Subcutaneous preadipocyte (primary cell): ENCODE data around the gene JAKMIP3.

GRCh38 chr10:131477317-131478375, 166.1 kb upstream of the TCERG1L start:
- CAGE, long polyA plus RNA, result no peak

GRCh38 chr10:132001596-132002532, 20.1 kb upstream of the BNIP3 start:
- CAGE, long polyA plus RNA, result no peak

DNA sequence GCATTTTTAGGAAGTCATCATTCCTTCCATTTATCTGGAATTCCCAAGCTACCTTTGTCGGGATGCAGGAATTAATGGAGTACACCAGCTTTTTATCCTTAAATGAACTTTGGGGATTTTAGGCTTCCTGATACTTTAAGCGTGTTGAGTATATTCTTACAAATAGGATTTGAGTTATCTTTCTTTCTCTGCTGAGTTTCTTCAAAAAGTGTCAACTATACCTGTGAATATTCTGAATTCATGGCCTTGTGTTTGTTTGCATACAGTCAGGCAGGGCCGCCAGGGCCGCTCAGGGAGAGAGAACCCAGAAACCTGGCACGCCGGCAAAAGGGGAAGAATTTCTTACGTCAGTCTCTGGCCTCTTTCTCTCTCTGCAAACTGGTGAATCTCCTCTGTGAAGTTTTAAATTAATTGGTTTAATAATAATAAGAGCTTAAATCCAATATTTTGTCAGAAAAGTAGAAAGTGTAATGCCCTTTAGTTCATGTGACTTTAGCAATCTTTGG, 29.3 kb upstream of the BNIP3 start:
- CAGE, long polyA plus RNA, result no peak

GRCh38 chr10:132065010-132066241, at the start of gene JAKMIP3:
Gene JAKMIP3, plus strand, starts transcription at chr10:132065946.
- CAGE, long polyA plus RNA, result no peak

DNA sequence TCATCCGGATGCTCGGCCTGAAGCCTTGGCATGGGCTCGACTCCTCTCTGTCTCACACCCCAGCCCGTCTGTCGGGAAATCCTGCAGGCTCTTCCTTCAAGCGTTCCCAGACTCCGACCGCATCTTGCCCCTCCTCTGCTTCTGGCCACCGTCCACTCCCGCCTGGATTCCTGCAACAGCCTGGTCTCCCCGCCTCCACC, 35.3 kb downstream of the STK32C start:
- CAGE, long polyA plus RNA, result no peak

GRCh38 chr10:132320028-132320449, 12.0 kb upstream of the LRRC27 start:
- CAGE, long polyA plus RNA, result no peak

- CAGE, long polyA plus RNA, result no peak
These were observed 15.9 kb downstream of the LRRC27 start for GRCh38 chr10:132347752-132348486.

DNA sequence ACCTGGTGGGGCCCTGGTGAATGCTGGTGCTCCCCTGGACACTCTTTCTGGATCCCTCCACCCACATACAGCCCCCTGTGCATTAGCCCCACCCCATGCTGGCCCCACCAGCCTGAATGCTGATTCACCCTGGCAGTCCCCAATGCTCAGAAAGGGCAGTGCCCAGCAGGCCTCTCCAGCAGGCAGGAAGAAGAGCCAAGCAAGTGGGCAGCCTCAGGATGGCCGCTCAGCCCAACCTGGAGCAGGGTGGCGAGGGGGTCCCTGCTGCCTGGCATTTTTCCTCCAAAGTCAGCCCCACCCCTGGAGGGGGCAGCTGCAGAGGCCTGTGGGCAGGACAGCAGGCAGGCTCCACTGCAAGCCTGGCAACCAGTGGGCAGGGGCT, 1.7 kb upstream of the PWWP2B start:
- CAGE, long polyA plus RNA, result no peak

GRCh38 chr10:132410322-132410685, 13.3 kb downstream of the PWWP2B start:
- CAGE, long polyA plus RNA, result no peak

- CAGE, long polyA plus RNA, result no peak
These were observed 18.2 kb downstream of the PWWP2B start for GRCh38 chr10:132415140-132415752.

DNA sequence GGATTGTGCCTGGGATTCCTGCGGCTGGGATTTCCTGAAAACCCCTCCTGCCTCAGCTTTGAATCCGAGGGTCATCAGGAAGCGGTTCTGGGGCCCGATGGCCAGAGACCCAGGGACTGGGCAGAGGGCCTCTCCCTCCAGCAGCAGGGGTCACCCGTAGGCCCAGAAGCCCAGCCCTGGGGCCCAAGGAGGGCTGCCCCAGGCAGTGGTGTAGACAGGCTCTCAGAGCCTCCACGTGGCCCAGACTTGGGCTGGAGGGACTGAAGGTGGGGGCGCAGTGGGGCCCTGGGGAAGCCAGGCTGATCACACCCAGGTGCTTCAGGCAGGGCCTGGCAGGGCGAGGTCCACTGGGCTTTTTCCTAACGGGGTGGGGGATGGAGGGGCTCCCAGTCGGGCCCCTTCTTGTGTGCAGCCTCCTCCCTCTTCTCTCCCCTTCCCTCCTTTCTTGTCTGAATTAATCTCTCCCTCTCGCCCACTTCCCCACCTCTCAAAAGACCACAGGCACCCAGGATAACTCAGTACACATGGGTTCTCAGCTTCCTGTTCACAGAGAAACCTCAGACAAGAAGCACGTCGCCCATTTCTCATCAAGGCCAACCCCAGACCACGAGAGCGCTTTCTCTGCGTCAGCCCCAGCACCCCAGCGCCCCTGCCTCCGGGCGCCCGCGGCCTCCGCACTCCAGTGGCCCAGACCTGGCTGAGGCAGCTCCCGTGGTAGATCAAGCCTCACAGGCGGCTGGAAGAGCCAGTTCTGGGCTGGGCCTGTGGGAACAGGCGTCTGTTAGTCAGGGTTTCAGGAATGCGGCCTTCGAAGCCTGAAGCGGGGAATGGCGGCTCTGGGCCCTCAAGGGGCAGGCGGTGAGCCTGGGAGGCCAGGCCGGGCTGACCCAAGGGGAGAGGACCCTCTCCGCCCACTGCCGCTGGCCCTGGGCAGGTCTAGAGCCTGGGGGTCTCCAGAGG, 50.5 kb downstream of the PWWP2B start:
- CAGE, long polyA plus RNA, result no peak

- CAGE, long polyA plus RNA, result no peak
These were observed 67.2 kb upstream of the INPP5A start for GRCh38 chr10:132470333-132470933.

DNA sequence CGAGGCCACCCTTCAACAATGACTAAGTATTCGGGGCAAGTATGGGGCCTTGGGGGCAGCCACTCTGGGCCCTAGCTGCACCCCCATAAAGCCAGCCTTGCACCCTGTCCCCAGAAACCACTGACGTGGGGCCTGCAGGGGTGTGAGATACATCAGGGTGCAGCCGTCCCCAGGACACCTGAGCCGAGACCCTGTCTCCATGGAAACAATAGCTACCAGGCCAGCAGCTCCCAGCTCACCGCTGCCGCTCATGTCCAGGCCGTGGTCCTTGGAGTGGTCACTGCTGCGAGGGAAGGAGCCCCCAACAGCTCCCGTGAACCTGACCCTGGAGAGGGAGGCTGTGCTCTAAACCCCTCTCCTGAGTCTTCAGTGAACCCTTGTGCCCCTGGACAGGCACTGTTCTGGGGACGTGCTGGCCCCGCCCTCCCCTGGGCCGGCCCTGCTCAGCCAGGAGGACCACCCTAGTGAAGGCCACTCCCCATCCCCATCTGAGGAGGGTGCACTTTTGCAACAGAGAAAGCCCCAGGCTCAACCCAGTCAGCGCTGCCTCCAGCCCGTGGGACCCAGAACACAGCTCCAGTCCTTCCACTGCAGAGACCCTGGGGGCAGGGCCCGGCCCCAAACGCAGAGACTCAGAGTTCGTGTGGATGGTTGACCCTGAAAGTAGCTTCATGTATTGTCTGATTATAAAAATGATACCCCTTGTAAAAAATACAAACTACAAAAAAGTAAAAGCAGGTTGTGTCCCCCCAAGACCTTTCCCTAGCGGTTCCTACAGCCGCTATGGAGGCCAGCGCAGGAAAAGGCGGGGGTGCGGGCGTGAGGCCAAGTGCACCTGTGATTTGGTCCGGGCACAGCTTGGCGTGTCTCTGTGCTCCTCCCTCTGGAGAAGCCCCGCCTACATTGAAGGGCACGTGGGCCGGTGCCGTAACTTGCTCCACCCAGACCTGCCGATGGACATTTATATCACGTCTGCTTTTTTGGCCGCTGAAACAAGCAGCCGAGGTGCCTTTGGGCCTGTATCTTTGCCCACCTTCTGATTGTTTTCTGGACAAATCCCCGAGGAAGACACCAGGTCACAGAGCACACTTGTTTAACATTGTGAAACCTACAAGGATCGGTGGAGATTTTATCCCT, 19.3 kb upstream of the INPP5A start:
- CAGE, long polyA plus RNA, result no peak

DNA sequence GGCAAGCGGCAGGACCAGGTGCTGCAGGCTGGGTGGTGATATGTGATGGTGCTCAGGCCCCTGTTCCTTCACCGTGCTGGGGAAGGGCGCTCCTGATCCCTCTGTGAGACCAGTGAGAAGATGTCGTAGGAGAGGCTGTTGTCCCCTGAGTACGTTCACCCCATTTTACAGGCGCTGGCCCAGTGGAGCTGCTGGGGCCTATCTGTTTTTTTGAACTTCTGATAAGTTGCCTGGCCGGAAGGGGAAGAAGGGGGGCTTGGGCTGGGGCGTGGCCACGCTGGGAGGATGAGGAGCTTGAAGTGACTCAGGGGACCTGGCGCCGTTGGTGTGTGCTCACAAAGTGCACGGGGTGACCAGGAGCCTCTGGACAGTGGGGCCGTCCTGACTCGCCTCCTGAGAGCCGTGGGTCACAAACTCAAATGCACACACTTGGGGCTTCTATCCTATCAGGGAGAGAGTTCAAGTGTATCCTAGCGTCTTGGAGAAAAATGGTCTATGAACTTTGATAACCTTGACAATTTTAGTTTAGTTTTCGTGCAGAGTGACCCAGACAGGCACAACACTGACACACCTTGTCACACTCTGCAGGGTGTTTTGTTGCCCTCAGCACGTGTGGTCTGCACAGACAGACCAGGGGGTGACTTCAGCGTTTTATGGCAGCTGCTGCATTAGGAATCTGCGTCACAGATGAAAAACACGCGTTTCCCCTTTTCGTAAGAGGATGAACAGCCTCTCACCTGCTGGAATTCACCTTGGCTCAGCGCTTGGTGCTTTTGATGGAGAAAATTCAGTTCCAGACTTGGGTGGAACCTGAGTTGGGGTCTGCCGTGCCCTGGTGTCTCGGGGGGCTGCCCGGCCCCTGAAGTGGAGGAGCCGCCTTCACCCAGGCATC, 17.8 kb downstream of the INPP5A start:
- CAGE, long polyA plus RNA, result no peak

DNA sequence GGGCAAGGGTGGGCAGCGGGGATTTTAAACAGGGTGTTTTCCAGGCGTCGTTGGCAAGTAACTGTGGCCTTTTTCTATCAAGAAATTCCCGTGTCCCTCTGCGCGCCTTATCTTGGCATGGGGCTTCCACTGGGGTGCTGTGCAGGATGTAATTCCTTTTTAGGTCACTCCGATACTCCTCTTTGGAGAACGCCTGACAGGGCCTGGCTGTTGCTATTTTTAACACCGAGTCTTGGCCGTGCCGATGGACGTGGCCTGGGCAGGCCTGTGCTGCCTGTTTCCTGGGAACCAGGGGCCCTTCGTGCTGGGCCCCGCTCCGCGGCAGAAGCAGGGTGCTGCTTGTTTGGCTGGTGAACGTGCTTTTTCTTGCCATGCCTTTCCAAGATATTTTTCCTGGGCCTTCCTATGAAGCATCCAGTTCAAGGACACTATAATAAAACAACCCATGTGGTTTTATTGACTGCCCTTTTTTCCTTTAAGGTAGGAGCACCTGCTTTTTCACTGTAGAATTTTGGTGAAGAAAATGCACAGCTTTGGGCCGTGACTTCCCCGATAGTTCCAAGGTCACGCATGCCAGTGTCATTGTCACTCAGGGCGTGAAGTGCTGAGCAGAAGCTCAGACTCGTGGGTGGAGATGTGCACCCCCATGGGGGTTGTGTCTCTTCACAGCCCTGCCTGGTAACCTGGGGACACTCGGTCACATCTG, 94.0 kb downstream of the INPP5A start:
- CAGE, long polyA plus RNA, result no peak

DNA sequence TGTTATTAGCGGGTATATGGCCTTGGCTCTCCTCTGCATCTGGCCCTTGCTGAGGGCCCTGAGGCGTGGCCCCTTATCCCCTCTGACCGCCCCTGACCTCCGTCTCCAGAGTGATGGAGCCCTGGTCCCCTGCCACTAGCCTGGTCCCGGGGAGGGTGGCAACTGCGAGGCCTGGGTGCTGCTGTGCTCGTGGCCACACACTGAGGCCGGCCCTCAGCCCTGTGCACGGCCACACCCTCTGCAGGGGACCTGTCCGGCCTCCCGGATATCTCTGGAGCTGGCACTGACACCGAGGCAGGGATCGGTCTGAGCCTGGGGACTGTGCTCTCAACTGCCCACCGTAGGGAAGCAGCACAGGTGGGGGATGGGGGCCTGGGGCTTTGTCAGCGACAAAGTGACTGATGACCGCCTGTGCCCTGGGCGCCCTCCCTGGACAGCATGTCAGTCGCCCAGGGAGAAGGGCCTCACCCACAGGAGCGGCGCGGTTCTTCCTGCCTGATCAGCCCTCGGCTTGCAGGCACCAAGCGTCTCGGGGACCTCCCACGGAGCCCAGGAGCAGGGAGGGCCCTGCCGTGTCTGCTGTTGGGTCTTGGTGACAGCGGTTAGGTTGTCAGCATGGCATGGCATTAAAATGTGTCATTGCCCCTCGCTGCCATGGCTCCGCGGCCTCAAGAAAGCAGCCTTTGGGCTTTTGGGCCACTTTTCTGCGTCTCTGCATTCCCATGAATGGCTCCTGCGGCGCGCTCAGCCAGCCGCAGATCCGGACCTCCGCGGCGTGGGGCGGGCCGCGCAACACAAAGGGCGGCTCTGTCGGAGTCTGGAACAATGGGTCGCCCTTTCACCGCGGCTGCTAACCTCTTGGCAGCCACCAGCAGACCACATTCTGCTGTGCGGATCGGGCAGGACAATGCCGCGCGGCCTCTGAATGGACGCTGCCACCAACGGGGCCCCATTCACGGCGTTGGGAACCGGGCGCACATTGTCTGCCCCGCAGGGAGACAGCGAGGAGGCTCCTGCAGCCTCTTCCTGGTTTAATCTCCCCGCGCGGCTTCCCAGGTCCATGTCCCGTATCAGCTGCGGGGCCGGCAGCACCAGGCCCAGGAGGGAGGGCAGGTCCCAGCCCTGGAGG, 72.1 kb downstream of the NKX6-2 start:
- CAGE, long polyA plus RNA, result no peak

DNA sequence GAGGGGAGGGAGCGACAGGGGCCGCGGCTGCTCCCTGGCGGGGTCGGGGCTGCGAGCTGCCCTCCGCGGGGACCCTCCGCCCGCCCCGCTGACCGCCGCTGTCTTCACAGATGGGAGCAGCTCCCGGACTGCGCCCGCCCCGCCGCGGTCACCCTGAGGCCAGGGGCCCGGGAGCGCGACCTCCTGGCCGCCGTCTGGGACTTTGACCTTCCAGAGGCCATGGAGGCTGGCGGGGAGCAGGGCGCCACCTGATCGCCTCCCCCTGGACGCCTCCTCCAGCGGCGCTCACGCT, 820 bp downstream of the ADGRA1 start:
- CAGE, long polyA plus RNA, result no peak

DNA sequence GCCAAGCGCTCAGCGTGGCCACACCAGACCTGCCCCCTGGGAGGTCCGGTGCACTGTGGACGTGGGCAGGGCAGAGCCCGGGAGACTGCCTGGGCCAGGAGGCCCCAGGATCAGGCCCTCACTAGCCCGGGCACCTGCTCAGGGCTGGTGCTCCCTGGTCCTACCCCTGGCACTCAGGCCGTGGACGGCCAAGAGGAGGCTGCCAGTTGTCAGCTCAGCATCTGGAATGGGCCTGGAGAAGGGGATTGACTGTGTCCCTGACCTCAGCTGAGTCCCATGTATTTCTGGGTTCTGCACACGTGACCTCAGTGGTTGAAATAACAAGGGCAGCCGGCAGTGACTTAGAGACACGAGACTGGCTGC, 29.7 kb downstream of the ADGRA1 start:
- CAGE, long polyA plus RNA, result no peak

DNA sequence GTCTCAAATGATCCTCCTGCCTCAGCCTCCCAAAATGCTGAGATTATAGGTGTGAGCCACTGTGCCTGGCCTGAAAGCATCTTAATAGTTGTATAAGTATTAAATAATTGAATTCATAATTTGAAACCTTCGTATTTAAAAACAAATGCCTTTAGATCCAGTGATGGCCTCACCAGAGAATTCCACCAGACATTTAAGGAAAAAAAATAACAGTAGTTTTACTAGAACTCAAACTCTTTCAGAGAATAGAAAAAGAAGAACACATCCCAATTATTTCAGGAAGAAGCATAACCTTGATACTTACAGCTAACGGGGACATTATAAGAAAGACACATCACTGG, 6.2 kb upstream of the KNDC1 start:
- CAGE, long polyA plus RNA, result no peak

DNA sequence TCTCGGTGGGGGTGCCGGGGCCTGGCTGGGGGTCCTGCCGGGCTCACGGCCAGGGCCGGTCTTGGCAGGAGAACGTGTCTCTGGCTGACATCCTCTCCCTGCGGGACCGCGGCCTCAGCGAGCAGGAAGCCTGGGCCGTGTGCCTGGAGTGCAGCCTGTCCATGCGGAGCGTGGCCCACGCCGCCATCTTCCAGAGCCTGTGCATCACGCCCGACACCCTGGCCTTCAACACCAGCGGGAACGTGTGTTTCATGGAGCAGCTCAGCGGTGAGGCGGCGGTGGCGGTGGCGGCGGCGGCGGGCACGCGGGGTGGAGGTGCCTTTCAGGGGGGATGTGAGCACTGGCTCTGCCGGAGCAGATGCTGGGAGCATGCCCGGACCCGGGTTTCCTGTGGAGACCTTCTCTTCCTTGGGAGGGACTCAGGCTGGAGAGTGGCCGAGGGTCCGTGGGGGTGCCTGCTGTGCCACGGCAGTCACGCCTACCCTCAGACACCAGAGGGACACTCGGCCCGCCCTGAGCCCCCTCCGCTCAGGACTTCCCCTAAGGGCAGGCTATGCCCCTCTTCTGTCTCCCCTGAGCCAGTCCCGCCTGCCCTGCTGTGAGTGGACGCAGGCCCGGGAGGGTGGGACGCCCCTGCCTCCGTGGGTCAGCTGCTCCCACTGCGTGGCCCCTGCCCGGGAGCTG, 7.4 kb downstream of the KNDC1 start:
- CAGE, long polyA plus RNA, result no peak